Colon Carcinoma Metastatic in the Brain (tissue), 2 donors: ENCODE data around the gene SPDL1.

DNA sequence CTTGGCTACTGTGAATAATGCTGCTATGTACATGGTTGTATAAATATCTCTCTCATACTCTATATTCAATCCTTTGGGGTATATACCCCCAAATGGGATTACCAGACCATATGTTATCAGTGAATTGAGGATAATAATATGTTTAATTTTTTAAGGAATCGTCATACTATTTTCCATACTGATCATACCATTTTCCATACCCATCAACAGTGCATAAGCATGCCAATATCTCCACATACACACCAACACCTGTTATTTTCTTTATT is 480.5 kb downstream of the TENM2 start:
- PRO-cap, 2 experiments: no peak in any of the 2 experiments

GRCh38 chr5:167943947-167944439 is 347.5 kb upstream of the WWC1 start:
- PRO-cap, 2 experiments: no peak in any of the 2 experiments

GRCh38 chr5:168393124-168393842 is 93.0 kb upstream of the RARS1 start:
- PRO-cap, 2 experiments: no peak in any of the 2 experiments

DNA sequence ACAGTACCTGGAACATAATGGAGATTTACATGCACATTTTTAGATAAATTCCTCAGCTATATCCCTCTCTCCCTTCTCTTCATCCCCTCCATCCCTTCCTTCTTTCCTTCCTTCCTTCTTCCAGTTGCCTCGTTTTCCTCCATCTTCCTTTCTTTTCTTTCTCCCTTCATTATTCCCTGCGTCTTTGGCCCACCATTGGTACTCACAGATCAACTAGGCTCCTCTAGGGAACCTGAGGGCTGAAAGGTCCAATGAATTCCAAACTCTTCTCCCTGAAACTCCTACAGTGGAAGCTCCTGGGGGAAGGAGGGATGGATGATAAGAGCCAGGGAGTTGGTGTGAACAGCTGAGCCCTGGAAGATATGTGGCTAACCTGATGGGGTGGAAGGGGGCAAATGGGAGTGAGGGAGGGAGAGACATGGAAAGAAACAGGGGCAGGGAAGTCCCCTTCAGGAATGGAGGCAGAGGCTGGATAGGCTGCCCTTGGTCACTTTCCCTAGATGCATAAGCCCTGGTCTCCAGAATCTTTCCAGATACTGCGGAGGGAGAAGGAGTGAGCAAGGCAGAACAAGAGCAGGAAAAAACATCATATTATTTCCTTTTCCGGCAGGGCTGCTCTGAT is 85.4 kb upstream of the PANK3 start:
- PRO-cap, 2 experiments: no peak in any of the 2 experiments

DNA sequence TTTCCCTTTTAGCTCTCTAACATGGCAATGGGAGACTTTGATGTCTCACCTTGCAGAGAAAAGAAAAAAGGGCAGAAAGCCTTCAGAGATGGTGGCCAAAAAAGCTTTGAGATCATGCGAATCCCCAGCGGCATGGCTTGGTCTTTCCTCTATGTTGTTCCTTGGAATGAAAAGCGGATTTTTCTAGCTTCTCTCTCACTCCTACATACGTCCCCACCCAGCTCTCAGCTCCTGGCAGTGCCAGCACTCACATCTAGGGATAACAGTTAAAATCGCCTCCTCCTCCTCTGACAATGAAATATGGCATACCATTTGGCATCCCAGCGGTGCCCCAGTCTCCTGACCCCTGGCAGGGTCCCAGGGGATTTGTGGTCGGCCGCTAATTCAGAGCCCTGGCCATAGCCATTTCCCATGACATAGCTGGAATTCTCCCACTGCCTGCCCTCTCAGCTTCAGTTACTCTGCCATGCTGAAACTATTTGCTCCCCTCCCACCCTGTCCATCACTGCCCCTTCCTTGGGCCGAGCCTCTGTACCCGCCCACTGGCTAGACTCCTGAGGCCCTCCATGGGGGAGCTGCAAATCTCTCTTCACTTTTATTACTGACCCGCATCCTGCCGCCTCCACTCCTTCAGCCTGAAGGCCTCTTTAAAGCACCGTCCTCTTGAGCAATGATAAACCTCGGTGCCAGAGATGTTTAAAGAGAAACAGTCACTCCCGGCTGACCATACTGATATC is 139.9 kb downstream of the SLIT3 start:
- PRO-cap, 2 experiments: no peak in any of the 2 experiments

- PRO-cap, 2 experiments: peak in 2 of 2 experiments; most common plus-strand start chr5:169583788 (in 2); most common minus-strand start chr5:169583580 (in 1)
These were observed at the start of gene SPDL1 for GRCh38 chr5:169583194-169584276. Gene SPDL1 (plus strand): TSS chr5:169583773.

GRCh38 chr5:170018760-170019439 is 38.6 kb upstream of the INSYN2B start:
- PRO-cap, 2 experiments: no peak in any of the 2 experiments

DNA sequence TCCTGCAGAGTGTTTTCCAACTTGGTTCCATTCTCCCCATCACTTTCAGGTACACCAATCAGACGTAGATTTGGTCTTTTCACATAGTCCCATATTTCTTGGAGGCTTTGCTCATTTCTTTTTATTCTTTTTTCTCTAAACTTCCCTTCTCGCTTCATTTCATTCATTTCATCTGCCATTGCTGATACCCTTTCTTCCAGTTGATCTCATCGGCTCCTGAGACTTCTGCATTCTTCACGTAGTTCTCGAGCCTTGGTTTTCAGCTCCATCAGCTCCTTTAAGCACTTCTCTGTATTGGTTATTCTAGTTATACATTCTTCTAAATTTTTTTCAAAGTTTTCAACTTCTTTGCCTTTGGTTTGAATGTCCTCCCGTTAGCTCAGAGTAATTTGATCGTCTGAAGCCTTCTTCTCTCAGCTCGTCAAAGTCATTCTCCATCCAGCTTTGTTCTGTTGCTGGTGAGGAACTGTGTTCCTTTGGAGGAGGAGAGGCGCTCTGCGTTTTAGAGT is 11.6 kb downstream of the C5orf58 start:
- PRO-cap, 2 experiments: no peak in any of the 2 experiments

GRCh38 chr5:170265589-170266156 is 31.9 kb downstream of the LCP2 start:
- PRO-cap, 2 experiments: no peak in any of the 2 experiments

DNA sequence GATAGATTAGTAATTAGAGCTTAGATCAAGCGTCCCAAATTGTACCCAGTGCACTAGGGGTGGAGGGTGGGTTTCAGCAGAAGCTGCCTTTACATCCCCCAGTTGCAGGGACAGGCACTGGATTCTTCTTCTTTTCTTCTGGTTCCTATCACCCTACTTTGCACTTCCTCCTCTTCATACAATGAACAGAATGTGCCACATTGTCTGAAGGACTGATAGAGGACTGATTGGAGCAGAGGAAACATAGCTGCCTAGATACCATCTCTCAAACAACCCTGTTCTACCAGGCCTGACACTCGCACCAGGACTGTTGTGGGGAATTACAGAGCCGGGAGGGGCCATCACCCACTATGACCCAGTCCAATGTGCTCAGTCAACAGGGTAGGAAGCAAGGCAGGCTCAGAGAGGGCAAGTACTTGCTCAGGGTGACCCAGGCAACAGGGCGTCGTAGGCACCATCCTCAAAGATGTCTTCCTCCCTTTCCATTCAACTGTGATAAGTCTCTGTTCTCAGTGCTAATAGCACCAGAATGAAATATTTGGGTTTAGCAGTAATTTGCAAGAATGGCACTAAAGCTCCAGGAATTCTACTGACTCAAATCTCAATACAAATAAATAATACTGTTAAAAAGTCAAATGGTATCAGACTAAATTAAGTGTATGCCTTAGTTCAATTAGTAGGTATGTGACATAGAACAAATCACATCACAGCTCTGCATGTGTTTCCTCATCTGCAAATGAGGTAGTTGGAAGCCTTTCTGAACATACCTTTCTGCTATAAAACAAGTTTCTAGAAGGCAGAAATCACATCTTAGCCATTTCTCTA is 6.0 kb downstream of the LCP2 start:
- PRO-cap, 2 experiments: no peak in any of the 2 experiments

DNA sequence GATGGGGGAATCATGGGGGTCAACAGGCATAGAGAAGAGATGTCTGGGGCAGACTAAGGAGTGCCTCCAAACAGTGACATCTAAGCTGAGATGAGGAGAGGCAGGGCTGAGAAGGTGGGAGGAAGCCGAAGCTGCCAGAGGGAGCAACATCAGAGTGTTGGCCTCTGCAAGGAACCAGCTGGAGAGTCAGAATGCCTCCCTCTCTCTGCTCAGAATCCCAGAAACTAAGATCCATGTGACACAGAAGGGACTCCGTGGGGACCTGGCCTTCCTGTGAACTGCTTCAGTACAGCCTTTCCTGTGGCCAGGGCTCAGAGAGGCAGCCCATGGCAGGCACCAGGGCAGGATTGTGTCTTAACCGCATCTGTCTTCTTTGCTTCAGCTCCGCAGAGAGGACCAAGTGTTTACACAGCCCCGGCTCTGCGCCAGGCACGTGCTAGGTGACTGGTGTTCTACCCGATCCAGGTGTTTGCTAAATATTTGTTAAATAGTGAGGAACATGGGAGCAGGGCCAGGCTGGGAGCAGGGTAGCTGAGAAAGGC is 33.5 kb downstream of the KCNMB1 start:
- PRO-cap, 2 experiments: no peak in any of the 2 experiments

GRCh38 chr5:170771467-170771948 is 12.0 kb upstream of the GABRP start:
- PRO-cap, 2 experiments: peak in 1 of 2 experiments; most common plus-strand start chr5:170771735 (in 1)

GRCh38 chr5:171386764-171387206 is 864 bp upstream of the NPM1 start:
- PRO-cap, 2 experiments: no peak in any of the 2 experiments

DNA sequence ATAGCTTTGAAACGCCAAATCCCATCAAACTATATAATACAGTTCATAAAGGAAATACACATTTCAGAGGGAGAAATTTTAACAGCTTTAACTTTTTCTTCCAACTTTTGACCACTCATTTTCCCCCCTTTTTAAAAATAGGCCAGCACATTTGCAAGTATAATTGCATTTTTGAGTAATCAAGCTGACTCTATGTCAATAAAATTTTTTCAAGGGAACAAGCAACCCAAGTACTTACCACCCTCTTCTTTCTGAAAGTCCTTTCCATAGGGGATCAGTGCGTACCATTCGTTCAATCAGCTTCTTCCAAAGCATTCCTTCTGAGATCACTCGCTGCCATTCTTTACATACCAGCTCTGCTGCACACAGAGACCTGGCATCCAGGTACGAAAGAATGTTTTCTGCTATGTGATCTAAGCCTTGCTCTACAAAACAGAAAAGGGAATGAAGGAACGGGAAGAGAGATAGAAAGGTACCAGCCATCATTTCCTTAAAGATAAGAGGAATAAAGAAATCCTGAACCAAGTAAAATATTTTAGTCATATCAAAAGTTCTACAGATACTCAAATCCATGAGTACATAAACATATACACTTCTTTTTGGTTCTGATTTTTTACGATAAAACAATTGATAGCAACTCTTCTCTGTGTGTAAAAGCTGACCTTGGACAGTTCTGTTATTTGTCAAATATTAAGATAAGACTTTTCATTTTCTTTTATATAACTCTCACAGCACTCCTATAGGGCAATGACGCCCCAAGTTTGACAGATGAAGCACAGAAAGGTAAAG is 106.6 kb downstream of the FBXW11 start:
- PRO-cap, 2 experiments: no peak in any of the 2 experiments

DNA sequence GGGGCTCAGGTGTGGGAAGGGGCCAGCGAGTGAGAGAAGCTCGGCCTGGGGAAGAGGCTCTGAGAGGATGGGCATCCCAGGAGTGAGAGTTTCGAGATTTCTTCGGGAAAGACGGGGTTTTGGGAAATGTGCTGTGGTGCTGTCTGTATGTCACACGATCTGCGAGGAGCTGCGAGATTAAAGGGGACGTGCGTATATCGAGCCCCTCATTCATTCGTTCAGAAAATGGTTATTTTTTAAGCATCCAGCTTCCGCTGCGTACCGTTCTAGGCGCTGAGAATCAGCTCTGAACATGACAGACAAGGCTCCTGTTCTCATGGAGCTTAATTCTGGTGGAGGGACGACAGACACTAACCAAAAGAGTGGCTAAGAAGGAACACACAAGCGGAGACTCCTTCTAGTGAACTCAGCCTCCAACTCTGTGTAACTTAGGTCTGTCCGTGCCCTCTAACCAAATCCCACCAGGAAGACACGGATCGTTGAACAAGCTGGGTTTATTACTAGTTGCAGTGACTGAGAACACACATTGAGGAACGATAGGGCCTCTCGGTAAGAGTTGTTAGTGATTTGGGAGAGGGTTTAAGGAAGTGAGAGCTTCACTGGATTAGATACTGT is 820 bp upstream of the FBXW11 start:
- PRO-cap, 2 experiments: no peak in any of the 2 experiments

DNA sequence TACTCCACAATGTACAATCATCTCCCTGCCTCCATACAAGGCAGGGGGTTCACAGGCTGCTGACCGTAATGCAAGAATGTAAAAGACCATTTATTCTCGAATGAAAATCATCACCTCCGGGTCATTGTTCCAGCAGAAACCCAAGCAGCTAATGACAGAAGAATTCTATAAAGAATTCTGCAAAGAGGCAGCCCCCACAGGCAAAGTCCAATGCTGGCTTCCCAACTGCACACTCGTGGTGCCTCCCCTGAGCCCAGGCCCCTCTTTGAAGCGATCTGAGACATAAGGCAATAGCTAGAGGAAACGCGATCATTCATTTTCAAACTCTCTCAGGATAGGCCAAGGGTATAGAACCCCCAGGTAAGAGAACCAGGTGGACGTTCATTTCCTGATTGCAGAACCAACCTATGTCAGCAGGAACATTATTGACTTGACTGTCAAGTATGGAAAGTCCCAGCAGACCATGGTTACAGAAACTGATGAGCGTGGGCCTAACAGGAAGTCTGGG is 40.7 kb upstream of the FBXW11 start:
- PRO-cap, 2 experiments: no peak in any of the 2 experiments

DNA sequence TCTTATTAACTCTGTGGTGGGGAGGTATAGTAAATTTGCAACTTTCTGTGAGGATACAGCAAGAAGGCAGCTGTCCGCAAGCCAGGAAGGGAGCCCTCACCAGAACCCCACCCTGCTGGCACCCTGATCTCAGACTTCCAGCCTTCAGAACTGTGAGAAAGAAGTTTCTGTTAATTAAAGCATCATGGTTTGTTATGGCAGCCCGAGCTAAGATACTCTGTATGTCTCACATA is 46.7 kb upstream of the FBXW11 start:
- PRO-cap, 2 experiments: no peak in any of the 2 experiments

- PRO-cap, 2 experiments: no peak in any of the 2 experiments
These were observed 69.8 kb downstream of the STK10 start for GRCh38 chr5:172118099-172118822.

- PRO-cap, 2 experiments: no peak in any of the 2 experiments
These were observed 19.5 kb downstream of the STK10 start for GRCh38 chr5:172168160-172169345.

- PRO-cap, 2 experiments: no peak in any of the 2 experiments
These were observed 6.4 kb downstream of the NEURL1B start for GRCh38 chr5:172647355-172648009.